SK-N-DZ (cell line): ENCODE measurements around a stretch of chr4.

GRCh38 chr4:112287173-112287562, 1.5 kb upstream of the TIFA start:
RAMPAGE:
- cytosol, long total RNA = no peak
- nucleus, long total RNA = no peak

RAMPAGE:
- cytosol, long total RNA = no peak
- nucleus, long total RNA = no peak
Observed at GRCh38 chr4:112411416-112411986, 104.5 kb downstream of the NEUROG2 start.

DNA sequence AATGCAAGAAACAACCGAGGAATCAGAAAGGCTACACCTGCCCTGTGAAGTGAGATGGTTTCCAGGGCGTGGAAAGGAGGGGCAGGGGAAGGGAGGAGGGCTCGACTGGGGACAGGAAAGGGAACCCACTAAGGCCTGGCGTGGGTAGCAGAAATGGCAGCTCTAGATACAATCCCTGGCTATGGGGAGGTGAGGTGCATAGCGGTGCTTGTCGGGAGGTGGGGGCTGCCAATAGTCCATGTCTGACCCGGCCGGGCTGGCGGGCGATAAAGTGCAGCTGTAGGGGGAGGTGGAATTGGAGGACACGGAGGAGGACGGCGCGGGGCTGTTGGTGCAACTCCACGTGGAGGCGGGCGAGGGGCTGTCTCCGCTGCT, 1.5 kb downstream of the NEUROG2 start:
RAMPAGE:
- cytosol, long total RNA = no peak
- nucleus, long total RNA = no peak

RAMPAGE:
- cytosol, long total RNA = no peak
- nucleus, long total RNA = no peak
Observed at GRCh38 chr4:112705912-112707254, 69.4 kb downstream of the LARP7 start.

DNA sequence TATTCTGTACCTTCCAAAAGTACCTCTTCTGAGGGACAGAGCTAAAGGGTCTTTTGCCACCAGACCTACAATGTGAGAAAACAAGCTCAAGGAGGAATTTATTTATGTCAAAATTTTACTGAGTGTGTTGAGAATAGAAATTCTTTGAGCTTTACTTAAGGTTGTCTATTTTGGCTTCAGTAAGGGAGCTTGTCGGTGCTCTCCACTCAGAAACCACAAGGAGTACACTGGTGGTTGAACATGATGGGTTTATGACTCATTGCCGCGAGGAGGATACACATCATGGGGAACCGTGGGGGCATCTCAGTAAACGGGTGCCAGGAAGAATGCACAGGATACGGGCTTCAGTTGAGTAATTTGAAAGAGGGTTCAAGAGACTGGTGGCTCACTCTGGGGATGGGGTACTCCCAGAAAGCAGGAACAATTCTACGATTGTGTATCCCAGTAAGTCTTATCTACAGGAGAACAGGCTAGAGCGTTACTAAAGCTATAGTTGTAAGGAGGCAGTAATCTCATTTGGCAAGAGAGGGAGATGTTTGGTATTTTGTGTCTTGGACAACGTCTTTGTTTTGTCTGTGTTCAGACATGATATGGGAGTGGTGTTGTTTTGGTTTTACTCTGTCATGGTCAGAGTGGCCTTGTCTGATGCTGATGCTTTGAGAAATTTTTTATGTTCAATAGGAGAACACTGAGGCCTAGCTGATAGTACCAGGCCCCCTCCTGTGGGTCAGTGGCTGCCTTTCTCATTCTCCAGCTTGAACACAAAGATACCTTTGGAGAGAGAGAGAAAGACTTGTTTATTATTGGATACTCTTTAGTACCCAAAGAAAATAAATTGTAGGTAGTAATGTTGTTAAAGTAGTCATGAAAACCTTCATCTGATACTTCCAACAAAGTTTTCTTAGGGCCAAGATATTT, 3.3 kb downstream of the ANK2 start:
RAMPAGE:
- cytosol, long total RNA = no peak
- nucleus, long total RNA = no peak

DNA sequence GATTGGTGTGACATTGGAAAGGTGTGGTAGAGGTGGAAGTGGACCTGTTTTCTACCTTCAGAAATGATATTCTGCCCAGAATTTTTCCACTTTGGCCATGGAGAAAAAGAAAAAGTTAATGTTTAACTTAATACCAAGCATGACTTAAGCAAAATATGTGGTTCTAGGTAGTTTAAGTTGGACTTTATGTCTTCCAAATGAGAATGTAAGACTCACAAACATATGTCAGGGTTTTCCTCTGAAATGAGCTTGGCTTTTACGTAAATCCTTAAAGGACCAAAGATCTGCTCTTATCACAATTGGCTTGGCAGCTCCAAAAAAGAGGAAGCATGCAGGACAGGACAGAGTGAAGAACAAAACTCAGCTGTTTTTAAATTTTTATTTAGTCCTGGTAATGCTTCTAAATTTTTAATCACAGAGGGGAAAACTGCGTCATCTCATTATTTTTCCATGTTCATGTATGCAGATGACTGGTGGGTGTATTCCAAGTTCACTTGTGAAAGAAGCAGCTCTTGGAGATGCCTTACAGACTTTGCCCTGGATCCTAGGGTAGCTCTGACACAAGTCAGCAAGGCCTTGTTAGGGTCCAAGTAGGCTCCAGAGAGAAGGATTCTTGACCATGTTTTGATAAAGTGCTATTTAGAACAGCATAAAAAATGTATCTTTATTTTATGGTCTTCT, 98.2 kb downstream of the ANK2 start:
RAMPAGE:
- cytosol, long total RNA = no peak
- nucleus, long total RNA = no peak

GRCh38 chr4:113332852-113333282, 283.4 kb downstream of the ANK2 start:
RAMPAGE:
- cytosol, long total RNA = no peak
- nucleus, long total RNA = no peak

DNA sequence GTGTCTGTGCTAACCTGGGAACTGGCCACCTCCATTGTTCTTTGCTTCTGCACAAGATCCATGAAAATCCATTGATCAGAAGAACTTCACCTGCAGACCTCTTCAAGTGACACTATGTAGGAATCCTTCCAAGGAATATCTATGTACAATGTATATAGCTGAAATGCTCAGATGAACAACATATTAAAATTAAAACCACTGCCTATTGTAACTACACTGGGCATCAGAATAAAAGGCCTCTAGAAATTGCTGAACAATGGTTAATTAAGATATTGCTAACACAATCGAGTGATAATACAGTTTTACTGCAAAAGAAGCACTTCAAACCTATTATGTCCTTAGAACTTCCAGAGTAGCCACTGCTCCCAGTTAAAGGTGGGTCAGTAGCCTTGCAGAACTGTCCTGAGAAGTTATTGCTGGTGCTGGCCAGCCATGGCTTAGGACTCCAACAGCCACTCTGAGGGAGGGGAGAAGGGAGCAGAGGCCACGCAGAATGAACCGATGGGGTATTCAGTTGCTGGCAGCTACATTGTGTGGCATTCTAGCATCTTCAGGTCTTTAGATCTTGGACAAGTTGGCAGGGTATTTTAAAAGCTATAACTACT, 332.5 kb downstream of the ANK2 start:
RAMPAGE:
- cytosol, long total RNA = no peak
- nucleus, long total RNA = no peak

DNA sequence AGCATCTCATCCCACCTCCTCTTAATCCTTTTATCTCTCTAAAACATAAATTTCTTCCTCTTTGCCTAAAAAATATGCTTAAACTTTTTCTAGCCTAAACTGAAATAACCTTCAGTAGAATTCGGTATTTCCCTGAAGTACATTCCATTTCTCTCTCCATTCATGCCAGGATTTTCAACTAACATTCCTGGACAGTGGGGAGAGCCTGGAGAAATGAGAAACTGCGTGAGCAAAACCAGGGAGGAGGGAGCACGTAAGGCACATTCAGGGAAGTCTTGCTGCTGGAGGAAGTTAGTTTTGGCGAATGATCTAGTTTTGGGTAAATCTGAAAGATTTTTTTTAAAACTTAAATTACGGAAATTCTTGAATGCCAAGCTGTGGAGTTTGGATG, 347.6 kb downstream of the ANK2 start:
RAMPAGE:
- cytosol, long total RNA = no peak
- nucleus, long total RNA = no peak

GRCh38 chr4:113435823-113436307, 325.7 kb downstream of the CAMK2D start:
RAMPAGE:
- cytosol, long total RNA = no peak
- nucleus, long total RNA = no peak

GRCh38 chr4:113436308-113436758, 325.2 kb downstream of the CAMK2D start:
RAMPAGE:
- cytosol, long total RNA = no peak
- nucleus, long total RNA = no peak

DNA sequence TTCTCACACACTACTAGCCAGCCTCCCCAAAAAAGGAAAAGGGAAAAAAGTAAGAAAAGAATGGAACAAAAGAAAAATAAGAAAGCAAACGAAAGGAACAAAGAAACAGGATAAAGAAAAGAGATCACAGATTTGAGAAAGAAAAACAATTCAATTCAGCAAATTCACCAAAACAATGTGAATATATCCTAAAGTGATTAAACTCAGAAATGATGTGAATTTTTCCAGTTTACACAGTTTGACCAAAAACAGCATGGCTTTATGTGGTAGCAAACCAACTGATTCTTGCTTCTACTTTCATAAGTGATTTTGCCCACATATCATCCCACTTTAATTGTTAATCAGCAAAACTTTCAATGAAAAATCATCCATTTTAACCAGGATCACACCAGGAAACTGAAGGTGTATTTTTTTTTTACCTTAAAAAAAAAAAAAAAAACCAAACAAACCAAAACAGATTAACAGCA, 307.8 kb downstream of the CAMK2D start:
RAMPAGE:
- cytosol, long total RNA = no peak
- nucleus, long total RNA = no peak

RAMPAGE:
- cytosol, long total RNA = no peak
- nucleus, long total RNA = no peak
Observed at GRCh38 chr4:113635736-113636052, 125.8 kb downstream of the CAMK2D start.

DNA sequence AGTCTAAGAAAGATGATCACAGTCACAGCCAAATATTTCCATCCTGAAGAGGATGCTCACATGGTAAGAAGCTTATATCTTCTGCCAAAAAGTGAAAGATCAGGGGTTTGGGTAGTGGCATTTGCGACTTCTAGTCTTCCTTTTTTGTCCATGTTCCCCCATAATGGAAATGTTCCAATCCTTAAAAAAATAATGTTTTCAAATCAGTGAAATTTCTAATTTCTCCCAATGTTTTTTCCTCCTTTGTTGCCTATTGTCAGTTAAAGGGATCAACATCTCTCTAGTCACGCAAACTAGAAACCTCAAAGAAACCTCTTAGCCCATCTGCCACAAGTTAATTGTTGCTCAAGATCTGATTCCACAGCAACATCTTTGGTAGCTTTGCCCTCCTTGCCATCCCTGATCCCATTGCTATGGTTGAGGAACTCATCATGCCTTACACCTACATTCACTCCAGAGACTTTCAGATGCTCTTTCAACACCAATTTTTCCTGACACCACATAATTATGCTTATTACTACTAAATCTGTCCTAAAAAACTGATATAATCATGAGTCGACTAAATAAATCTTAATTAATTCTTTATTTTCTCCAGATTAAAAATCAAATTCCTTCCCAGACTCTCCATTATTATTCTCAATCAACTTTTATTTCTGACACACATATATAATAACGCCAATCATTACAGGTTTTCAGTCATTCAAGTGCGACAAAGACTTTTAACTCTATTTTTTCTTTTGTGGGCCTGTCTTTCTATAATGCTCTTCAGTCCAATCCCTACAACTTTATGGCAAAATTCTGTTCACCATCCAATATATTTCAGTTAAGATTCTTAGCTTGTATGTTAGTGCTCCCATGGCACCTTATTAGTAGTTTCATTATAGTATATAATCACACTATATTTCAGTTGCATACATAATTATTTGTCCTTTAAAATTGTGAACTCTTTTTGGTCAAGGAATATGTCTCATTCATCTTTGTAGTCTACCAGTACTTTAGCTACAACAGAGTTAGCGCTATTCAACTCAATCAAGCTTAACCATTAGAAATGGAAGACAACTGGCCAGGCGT, 112.5 kb downstream of the CAMK2D start:
RAMPAGE:
- cytosol, long total RNA = no peak
- nucleus, long total RNA = no peak

RAMPAGE:
- cytosol, long total RNA = no peak
- nucleus, long total RNA = no peak
Observed at GRCh38 chr4:113739188-113739815, 22.2 kb downstream of the CAMK2D start.

GRCh38 chr4:113959115-113959781, 20.2 kb downstream of the ARSJ start:
RAMPAGE:
- cytosol, long total RNA = no peak
- nucleus, long total RNA = no peak

DNA sequence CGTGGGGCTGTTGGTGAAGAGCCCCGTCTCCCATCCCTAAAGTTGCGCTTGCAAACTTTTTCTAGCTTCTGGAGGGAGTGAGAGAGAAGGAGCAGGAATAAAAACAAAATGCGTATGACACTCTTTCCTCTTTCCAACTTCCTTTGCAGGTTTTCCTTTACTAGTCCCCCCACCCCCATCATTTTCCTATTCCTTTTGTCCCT, 461 bp upstream of the ARSJ start:
RAMPAGE:
- cytosol, long total RNA = no peak
- nucleus, long total RNA = no peak

RAMPAGE:
- cytosol, long total RNA = no peak
- nucleus, long total RNA = no peak
Observed at GRCh38 chr4:114494166-114494715, 104.4 kb upstream of the UGT8 start.

DNA sequence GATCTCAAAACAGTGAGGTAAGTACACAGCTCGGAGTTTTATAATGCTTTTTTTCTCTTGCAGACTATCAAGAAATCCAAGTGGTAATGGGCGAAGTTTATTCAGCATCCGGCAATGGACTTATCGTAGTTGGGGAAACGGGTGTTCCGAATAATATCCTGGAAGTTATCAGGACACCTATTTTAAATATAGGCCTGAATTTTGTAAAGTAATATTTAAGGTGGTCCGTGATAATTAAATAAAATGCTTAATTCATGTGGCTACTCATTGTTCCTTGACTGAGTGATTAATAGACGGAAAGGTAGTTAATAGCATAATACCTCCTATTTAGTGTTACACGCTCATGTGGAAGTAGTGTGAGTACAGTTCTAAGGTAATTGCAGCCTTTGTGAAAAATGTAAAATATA, 73.2 kb downstream of the PRSS12 start:
RAMPAGE:
- cytosol, long total RNA = no peak
- nucleus, long total RNA = no peak

DNA sequence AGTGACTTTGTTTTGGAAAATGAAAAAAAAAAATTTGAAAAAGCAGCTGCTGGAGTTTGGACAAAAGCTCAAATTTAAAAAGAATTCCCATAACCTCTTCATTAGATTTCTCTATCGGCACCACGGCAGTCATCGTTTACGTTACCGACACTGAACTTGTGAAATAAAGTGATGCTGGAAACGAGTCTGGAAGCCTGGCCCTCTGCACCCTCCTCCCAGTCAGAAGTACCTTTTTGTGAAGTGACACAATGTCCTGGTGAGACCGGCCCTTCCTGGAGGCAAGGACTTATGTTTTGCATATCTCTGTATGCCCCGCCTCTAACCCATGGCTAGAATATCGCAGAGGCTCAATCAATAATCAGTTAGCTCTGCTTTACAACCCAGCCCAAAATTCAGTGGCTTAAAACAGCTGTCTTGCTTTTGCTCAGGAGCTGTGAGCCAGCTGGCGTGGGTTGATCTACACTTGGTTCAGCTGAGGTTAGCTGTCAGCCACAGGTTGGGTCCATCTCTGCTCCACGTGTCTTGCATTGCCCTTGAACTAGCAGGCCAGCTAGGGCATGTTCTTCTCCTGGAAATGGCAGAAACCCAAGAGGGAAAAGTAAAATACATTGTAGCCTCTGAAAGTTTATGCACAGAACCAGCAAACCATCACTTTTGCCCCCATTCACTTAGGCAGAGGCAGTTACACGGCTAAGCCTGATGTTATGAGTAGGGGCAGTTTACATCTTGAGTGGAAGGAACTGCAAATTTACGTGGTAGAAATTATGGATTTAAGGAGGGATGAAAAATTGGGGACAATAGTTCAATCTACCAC, 98.8 kb upstream of the METTL14 start:
RAMPAGE:
- cytosol, long total RNA = no peak
- nucleus, long total RNA = no peak